Colon Carcinoma Metastatic in the Brain (tissue), 2 donors: ENCODE measurements around the genes SORT1, GNAI3 and GSTM4.

DNA sequence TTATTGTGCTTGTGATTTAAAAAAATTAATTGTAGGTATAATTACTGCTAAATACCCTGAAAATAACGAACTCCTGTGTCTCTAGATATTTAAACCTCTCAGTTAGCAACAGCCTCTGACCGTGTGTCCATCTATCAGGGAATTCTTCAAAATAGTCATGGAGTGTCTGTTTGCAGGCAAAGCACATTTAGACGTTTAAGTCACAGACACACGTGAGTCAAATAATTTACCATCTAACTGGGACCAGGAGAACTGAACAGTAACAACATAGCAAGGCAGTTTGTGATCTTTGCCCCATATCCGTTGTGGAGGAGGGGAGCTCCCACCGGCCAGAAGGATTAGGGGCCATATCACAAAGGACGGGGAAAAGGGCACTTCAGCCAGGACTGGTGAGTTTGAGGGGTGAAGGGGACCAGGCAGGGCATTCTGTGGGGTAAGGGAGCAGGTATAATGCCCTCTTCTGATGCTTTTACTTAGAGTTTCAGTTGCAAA lies 22.8 kb downstream of the ELAPOR1 start:
- PRO-cap, 2 experiments, result peak in 1 of 2 experiments; most common plus-strand start position 355 of the sequence (in 1); most common minus-strand start position 258 of the sequence (in 1)

DNA sequence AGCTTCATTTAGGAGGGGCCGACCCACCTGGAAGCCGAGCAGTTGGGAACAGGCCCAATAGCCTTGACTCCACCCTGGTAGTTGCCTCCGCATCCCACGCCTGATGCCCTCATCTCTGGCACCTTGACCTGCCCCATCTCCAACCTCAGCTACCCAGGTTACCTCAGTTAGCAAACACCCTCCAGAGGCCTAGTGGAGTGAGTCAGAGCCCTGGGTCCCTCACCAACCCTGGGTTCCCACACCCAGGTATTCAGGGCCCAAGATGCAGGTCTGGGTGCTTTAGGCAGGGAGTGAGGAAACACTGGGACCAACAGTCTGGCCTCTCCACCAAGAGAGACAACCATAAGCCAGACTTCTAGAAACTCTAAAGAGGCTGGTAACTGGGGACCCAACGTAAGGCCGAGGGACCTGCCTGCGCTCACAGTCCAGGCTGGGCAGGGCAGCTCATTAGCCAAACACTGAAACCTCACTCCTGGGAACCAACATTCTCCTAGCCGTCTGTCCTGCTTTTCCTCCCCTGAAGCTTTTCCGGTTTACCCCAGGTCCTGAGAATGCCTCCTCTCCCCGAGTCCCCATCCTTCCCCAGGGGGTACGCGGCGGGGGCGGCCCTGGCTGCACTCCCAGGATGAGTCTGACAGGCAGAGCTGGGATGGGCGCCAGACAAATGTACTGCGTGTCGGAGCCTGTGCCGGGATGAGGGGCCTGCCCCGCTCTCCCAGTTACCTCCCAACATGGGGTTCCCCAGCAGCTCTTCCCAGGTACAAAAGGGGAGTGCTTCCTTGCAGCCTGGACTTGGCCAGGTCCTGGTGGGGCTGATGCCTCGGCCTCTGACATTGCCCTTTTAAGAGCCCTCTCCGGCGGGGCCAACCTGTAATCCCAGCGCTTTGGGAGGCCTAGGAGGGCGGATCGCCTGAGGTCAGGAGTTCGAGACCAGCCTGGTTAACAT lies 8.9 kb upstream of the CELSR2 start:
- PRO-cap, 2 experiments, result no peak in any of the 2 experiments

DNA sequence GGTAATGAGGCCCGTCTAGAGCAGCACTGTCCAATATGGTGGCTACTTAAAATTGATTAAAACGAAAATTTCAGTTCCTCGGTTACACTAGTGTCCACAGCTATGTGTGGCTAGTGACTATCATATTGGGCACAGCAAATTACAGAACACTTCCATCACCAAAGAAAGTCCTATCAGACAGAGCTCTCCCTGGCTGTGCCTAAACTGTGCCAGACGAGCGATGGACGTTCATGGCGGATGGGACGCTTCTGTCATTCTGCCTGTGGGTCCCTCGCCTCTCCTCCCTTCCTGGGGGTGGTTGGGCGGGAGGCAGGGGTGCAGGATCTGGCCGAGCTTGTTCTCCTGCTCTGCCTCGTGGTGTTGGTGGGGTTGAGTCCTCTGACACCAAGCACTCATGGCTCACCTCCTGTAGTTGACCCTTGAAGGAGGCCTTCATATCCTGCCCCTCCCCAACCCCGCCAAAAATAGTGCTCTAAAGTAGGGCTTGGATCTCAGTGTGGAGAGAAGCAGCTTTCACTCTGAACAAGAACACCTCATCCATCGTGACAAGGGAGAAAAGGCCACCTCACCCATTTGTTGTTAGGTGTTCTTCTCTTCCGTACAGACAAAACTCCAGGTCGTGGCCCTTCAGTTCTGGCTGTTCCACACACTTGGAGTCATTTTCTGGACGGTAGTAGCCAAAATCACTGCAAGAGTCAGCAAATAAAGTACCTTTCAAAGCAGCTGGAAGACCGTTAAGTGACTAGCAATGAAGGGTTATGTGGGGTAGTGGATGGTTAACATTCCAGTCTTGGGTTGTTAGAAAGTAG lies 10.7 kb upstream of the MYBPHL start:
- PRO-cap, 2 experiments, result no peak in any of the 2 experiments

- PRO-cap, 2 experiments, result no peak in any of the 2 experiments
Measured at GRCh38 chr1:109340587-109341222, 33.9 kb upstream of the MYBPHL start.

DNA sequence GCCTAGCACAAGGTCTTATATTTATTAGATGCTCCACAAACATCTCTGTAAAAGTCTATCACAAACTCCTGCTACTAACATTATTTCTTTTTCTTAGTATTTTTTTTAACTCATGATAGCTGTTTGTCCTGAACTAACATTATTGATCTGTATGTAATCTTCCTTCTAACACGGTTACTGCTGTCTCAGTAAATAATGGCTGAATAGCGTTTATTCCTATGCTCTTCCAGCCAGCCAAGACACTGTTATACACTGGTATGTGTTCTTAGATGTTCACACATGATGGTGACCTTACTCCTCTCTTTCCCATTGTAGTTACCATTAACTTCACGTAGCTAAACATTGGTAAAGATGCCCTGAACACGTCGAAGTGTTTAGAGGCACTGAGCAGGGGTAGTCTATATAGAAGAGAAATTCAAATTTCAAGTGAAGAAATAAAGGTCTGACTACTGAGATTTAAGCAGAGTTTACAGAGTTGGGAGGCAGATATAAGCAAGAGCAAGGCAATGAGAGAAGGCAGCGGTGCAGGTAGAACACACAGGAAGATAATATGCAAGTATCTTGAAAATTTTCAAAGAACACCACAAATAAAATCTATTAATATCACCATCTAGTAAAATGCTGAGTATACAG lies 20.3 kb downstream of the SORT1 start:
- PRO-cap, 2 experiments, result no peak in any of the 2 experiments

DNA sequence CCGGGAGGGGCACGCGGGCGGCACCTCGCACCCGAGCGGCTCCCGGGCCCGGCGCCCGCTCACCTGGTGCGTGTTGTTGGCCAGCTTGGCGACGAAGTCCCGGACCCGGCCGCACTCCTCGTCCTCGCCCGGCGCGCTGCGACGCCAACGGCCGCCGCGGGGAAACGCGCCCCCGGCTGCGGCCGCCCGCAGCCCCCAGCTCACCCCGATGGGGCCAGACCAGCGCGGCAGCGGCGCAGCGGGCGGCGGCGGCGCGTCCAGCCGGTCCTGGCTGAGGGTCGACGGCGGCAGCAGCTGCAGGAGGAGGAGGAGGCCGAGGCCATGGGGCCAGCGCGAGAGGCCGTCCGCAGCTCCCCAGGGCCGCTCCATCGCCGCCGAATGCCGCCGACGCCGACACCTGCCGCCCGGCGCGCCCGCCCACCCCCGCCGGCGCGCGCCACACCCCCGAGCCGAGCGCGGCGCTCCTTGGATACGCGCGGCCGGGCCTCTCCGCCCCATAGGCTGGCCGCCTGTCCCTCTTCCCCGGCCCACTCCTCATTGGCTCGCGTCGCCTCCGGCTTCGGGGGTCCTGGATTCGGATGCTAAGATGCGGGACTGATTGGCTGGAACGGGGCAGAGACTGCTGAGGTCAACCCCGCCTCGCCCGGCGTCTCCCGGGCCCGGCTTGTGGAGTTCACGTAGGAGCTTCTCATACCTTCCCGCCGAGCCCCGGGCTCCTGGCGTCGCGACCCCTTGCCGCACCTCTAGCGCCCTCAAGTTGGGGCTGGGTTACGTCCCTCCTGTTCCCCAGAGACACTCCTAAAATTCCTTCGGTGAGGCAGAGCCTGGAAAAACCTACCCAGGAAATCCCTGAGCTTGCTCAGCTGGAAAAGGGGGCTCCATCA lies at the start of gene SORT1:
SORT1 (minus strand) TSS at position 395 of the 884 bp plus-strand sequence.
- PRO-cap, 2 experiments, result peak in 2 of 2 experiments; most common plus-strand start position 656 of the sequence (in 2); most common minus-strand start position 380 of the sequence (in 2)

GRCh38 chr1:109497854-109498852 lies 4.3 kb downstream of the CYB561D1 start:
- PRO-cap, 2 experiments, result no peak in any of the 2 experiments

DNA sequence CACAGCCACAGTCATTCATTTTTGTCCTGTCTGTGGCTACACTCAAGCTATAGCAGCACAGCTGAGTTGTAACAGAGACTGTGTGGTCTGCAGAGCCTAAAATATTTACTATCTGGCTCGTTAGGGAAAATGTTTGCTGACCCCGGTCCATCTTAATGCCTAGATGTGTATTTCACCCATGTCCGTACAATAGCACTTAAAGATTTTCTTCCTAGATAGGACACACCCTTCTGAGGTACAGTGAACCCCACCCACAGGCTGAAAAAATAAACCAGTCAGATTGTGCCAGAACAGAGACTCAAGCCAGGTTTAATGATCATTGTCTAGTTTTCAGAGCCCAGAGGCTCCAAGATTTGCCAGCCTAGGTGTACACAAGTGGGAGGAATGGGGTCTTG lies 5.6 kb downstream of the AMIGO1 start:
- PRO-cap, 2 experiments, result no peak in any of the 2 experiments

DNA sequence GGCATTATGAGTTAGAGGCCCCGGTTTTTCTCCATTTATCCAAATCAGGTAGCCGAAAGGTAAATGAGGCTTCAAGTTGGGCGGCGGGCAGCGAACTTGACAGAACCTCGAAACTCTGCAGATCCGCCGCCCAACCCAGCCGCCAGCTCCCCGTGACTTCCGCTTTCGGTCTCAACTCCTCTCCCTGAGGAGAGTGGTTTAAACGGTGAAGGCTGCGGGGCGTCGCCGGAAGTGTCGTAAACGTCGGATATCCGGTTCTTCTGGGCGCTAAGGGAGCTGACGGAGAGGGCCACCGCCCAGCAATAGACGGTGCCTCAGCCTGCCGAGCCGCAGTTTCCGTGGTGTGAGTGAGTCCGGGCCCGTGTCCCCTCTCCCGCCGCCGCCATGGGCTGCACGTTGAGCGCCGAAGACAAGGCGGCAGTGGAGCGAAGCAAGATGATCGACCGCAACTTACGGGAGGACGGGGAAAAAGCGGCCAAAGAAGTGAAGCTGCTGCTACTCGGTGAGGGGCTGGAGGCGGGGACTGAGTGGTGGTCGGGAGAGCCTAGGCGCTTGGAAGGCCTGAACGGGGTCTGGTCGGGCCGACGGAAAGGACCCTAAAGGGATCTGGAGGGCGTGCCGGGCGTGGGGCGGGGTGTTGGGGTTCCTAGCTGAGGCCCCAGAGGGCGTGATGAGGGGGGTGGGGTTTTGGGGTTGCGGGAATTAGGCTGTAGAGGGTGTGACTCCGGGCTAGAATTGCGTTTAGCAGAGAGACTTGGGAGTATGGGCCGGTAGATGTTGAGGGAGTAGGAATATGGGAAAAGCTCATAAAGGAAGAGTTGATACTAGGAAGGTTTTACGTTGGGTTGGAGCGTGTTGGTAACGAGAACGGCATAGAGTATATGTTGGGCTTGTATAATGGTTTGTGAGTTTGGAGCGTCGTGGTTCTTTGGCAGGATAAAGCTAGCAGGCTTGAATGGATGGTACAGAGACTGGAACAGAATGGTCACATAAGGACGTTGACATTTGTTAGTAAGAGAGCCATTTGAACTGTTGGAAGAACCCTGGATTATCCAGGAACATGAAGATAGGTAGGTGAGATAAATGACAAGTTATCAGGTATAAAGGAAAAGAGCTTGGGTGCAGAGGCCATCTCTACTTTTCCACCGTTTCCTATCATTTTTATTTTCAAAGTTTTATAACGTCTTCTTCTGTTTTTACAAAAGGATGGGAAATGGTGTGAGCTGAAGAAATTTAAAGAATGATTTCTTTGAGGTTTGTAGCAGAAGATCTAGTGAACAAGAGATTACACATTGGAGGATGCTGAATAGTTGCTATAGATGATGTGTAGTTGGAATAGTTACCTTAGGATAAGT lies at the start of gene GNAI3:
GNAI3 (plus strand) TSS at position 279 of the 1,355 bp plus-strand sequence.
- PRO-cap, 2 experiments, result peak in 2 of 2 experiments; most common plus-strand start position 299 of the sequence (in 2); most common minus-strand start position 173 of the sequence (in 2)

DNA sequence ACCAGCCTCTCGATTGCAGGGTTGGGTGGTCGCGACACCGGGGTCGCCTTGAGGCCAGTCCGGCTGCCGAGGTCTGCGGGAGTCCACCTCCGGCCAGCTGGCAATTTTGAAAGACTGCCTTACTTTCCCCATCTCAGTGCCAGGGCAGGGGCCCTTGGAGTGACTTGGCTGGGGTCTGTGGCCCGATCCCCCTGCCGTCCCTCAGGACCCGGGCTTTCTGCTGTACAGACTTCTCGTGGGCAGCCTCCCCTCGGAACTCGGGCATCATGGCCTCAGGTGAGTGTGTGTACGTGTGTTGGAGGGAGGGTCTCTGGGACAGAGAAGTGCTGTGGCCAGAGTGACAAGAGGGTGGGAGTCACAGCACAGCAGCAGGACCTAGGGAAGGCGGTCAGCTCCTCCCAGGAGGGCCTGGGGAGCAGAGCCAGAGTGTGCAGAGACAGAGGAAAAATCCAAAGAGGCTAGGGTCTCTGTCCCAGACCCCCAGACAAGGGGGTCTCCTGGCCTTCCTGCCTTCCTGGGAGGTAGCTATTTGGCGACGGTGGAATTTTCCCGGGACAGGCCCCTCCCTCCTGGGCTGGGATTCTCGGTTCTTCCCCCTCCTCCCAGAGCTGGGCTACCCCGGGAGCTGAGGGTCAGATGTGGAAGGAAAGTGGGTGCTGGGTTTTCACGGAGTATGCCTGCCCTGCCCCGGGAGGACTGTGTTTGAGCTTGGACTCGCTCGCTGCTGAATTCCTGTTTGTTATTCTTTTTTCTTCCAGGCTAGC lies 548 bp downstream of the AMPD2 start:
- PRO-cap, 2 experiments, result peak in 2 of 2 experiments; most common minus-strand start position 738 of the sequence (in 2)

DNA sequence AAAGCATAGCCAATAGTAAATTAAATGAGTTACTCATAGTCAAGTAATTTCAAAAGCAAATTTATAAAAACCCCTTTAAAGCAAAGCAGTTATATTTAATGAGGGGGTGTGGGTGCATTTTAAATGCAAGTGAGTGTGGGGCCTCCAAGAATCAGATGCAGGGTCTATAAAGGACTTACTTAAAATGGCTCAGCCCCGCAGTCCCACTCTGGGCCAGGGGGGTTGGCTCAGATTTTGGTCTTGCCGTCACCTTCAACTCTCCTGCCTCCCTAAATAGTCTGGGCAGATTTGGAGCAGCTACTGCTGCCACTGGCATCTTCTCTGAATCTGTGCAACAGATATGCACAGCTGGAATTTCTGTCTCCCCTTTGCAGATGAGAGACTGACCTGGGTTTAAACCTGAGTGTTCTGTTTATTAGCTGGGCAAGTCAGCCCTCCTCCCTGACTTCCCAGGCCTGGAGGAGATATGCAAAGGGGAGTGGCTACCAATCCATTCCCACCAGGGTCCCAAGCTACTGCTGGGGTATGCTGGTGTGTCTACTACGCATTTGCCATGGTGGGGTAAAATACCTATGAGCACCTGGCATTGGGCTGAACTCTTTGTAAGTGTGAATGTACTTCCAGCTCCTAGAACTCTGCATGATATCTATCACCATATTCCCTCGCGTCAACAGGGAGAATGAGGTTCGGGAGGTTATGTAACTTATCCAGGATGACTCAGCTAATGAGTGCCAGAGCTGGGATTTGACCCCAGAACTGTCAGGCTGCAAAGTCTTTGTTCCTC lies 16.4 kb downstream of the AMPD2 start:
- PRO-cap, 2 experiments, result no peak in any of the 2 experiments

DNA sequence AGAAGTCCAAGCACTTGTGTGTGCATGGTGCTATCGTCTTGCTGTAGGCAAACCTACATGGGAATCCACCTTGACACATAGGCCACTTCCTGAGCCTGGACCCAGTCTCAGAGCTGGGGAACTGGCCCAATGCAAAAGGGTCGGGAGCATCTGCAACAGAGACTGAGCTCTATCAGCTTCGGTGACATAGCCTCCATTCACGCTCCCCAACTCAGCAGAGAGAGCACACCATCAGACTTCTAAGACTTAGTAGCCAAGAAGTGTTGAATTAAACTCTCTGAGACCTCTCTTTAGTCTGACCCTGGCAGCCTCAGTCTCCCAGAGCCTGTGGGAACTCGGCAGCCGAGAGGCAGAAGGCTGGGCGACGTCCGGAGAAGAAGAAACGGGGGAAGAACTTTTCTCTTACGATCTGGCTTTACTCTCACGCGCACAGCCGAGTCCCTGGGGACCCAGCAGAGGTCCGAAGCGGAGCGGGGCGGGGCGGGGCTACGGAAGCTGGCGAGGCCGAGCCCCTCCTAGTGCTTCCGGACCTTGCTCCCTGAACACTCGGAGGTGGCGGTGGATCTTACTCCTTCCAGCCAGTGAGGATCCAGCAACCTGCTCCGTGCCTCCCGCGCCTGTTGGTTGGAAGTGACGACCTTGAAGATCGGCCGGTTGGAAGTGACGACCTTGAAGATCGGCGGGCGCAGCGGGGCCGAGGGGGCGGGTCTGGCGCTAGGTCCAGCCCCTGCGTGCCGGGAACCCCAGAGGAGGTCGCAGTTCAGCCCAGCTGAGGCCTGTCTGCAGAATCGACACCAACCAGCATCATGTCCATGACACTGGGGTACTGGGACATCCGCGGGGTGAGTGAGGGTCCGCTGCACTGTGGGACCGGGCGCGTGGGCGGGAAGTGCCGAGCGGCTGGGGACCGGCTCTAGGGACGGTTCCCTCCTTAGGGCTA lies at the start of gene GSTM4:
GSTM4 (plus strand) TSS at position 516 of the 940 bp plus-strand sequence.
- PRO-cap, 2 experiments, result peak in 2 of 2 experiments; most common plus-strand start position 577 of the sequence (in 1); most common minus-strand start position 435 of the sequence (in 2)

DNA sequence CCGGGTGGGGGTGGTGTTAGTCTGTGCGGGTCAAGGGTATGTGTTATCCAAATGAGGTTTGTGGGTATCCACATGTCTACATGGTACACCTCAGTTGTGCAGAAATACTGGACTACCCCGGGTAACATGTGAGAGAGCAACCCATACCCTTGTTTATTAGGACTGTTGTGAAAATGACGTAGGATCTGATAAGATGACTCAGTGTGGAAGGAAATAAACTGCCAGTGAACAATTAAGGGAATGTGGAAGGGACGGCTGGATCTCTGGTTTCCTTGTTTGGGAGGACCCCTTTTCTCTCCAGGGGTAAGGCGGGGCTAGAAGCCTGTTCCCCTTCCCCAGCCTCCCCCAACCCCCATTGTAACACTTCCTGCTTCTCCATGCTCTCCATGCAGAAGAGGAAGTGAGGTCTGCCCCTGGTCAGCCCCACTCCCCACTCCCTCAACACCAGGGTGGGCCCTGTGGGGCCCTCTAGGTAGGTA lies 741 bp downstream of the EPS8L3 start:
- PRO-cap, 2 experiments, result peak in 2 of 2 experiments; most common plus-strand start position 235 of the sequence (in 2)

DNA sequence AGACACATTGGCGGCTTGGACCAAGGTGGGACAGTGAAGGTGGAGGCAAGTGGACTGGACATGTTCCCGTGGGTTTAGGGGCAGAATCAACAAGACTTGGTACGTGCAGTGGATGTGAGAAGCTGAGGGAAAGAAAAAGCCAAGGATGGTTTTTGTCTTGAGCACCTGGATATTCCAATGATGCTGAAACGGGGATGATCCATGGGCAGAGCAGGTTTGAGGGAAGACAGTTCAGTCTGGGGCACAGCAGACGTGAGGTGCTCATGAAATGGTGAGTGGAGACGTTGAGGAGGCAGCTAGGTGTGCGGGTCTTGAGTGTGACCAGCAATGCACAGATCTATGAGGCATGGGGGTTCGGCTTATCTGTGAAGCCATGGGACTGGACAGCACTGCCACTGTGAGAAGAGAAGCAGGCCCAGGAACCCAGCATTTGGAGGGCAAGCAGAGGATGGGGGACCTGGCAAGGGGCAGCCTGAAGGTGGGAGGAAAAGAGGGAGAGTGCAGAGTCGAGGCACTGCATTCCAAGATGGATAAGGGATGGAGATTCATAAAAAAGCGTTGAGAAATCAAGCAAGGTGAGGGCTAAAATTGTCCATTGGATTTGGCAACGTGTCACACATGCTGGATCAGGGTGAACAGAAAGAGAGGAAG lies 8.0 kb downstream of the CSF1 start:
- PRO-cap, 2 experiments, result no peak in any of the 2 experiments

- PRO-cap, 2 experiments, result no peak in any of the 2 experiments
Measured at GRCh38 chr1:109978061-109978315, 6.6 kb upstream of the AHCYL1 start.

DNA sequence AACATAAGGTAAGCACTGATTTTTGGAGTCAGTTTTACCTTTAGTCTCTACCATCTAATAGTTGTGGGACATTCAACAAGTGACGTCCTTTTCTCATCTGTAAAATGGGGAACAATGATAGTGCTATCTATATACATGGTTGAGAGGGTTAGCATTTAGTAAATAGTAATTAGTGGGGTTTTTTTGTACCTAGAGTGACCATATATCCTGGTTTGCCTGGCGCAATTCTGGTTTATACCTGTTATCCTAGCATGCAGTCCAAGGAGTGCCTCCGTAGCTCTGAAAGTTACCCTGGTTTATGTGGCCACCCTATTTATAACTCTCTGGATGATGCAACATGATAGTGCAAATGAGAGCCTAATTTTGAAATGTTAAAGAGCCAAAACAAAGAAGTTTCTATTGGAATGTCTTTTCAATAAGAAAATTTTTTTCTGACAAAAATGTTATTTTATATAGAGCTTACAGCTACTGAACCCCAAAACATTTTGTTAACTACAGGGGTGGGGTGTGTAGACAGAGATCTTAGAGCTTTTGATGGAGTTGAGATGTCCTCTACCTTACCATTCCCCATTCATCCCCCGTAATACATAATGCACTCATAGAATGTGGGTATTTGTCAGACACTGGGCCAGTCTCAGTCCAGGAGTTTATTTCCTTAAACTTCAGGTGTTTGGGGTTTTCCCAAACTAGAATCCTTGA lies 5.7 kb downstream of the AHCYL1 start:
- PRO-cap, 2 experiments, result no peak in any of the 2 experiments

GRCh38 chr1:109997125-109998141 lies 12.9 kb downstream of the AHCYL1 start:
- PRO-cap, 2 experiments, result no peak in any of the 2 experiments

DNA sequence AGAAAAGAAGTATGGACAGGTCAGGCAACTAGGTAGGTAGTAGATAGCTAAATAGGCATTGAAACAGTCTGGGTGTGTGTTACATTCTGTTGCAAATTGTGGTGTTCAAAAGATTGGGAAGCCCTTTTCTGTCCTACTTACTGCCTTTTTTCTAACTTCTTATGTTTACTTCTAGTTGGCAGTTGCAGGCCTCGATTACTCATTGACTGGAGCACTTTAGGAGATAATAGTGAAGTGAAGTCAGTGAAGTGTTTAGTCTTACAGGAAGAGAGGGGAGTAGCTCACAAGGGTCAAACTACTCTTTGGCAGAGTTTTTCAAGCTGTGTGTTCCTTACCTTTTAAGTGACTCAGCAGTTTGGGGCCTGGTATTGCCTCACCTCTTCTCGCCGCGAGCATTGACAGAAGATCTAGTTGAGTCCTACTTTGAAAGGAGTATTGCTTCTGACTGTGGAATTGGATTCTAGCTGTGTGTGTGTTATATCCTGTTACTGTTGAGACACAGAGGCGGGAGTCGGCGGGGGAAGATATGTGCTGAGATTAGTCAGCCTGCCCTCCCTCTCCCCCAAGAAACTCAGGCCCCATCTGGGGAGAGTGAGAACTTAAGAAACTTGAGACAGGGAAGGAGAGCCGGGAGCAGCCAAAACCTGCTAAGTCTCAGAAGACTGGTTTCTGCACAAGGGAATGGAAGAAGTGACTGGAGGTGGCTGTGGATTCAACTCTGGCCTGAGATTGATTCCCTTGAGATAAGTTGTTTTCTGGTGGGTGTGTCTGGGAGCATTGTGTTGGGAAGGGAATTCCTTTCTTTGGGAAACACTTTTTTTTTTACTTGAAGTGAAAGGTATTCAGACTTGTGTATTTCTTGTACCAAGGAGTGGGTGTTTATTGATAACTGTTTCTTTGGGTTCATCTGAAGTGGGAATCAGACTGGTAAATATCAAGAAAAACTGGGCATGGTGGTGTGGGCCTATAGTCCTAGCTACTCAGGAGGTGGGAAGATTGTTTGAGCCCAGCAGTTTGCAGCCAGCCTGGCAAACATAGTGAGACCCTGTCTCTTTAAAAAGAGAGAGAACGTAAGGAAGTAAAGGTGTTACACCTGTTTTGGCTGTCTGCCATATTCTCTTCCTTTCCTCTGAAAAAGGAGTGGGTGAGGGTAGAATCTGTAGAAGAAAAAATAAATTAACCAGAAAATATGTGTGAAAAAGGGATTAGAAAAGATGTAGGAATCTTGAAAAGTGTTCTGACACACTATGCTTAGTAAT lies 19.6 kb downstream of the AHCYL1 start:
- PRO-cap, 2 experiments, result no peak in any of the 2 experiments

DNA sequence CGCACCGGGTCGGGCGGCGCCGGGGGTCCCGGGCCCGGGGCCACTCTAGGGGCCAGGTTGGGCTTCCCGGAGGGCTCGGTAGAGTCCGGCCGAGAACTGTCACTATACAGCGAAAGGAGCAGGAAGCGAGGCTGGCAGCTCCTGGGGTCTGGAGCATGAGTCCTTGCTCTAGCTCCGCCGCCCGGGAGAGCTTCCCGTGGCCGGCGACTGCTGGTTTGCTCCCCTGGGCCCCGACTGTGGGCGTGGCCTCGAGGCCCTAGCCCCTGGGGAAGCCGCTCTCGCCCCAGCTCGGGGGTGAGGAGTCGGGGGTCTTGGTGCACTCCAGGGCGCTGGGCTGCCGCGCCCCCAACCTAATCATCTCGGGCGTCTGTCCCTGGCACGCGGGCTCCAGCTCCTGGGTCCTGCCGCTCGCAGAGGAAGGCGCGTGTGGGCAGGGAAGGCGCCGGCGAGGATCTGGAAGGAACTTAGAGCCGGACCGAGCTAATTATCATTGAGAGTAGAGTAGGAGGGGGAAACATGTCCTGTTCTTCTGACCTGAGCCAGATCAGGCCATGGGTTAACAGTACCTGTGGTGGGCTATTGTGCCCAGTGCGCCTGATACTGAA lies 521 bp downstream of the STRIP1 start:
- PRO-cap, 2 experiments, result peak in 2 of 2 experiments; most common minus-strand start position 455 of the sequence (in 2)

DNA sequence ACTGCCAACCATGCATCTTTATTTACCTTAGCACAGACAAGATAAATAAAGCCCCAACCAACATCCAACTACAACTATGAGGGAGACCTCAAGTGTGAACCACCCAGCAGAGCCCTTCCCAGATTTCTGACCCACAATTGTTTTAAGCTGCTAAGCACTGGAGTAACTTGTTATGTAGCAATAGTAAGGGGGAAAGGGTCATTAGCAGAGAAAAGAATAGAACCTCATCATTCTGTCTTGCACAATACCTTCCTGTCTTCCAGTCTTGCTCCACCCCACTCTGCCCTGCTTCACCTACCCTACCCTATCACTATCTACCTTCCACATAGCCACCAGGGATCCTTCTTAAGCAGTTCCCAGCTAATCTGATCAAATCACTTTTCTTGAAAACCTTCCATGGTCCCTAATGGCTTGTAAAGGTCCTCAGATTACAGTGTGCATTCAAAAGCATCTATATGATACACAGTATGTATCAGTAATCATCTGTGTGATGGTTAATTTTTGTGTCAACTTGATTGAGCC lies 19.7 kb upstream of the RBM15 start:
- PRO-cap, 2 experiments, result no peak in any of the 2 experiments